ENCODE measurements around the genes RAB40B, TBCD and METRNL.

- PRO-cap = no peak
These were observed 20.3 kb upstream of the WDR45B start for GRCh38 chr17:82668410-82669112.

DNA sequence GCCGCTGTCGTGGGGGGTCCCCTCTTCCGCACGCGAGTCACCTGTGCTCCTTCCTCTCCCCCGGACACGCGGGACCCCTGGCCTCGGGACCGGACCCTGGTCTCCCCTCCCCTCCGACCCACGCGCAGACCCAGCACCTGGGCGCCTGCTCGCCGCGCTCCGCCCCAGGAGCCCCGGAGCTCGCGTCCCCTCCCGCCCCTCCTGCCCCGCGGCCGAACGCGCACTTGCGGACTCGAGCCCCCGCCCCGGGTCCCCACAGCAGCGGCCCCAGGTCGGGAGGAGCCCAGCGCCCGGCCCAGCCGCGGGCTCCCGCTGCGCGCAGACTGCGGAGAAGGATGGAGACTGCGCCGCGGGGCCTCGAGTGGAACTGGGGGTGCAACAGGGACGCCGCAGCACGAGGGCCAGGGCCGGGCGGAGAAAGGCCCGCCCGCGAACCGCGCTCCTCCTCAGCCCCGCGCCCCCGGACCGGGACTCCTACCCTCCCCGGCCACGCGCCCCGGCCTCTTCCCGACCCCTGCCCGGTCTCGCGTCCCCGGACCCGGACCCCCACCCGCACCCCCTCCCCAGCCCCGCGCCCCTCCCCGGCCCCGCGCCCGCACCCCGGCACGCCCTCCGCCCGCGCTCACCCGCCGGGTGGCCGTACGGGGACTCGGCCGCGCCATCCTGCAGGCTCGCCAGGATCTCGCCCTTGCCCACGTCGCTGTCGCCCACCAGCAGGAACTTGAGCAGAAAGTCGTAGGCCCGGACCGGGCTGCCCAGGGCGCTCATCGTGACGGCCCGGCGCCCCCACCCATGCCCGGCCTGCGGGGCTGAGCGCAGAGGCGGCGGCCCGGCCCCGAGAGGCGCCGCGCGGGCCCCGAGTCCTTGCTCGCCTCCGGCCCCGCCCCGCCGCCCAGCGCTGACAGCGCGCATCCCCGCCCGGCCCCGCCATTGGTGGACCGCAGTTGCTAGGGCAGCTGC is at the start of gene RAB40B:
Gene RAB40B, minus strand, starts transcription at position 870 of the 960 bp plus-strand sequence.
- PRO-cap = bidirectional peak, plus-strand start outside the sequence, minus-strand start at position 866 of the sequence

GRCh38 chr17:82751301-82752278 is at the start of gene TBCD:
TSS of gene TBCD (plus strand) at chr17:82752065.
- PRO-cap = bidirectional peak, plus-strand start at chr17:82751517, minus-strand start at chr17:82751433; bidirectional peak, plus-strand start at chr17:82752065, minus-strand start at chr17:82751977

- PRO-cap = no peak
These were observed 43.3 kb downstream of the TBCD start for GRCh38 chr17:82795234-82795549.

GRCh38 chr17:82814121-82814519 is 25.7 kb downstream of the ZNF750 start:
- PRO-cap = no peak

- PRO-cap = no peak
These were observed 36.3 kb upstream of the ZNF750 start for GRCh38 chr17:82876049-82876671.

DNA sequence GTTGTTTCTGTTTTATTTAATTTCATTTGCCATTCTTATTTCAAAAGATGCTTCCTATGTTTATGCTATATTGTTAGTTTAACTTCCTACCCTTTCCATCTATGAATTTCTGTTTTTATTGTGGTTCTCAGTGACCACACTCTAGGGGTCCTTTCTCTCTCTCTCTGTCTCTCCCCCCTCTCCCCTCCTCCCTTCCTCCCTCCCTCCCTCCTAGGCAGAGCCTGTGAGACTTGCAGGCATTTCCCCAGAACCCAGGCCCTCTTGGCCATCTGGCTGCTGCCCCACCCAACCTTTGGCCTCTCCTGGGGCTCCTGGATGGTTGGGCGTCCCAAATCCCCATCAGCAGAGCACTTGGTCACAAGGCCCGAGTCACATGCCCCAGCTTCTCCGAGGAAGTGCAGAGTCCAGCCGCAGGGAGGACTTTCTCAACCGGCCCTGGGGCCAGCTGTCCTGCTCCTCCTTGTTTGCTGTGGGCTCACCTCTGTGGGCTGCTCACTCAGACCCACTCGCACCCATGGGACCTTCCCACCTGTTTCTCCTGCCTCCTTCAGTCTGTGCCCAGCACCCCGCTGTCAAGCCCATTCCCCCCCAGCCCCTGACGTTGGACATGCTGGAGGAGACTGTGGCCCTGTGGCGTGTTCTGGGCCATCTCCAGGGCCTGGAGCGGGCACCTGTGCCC is 42.1 kb upstream of the ZNF750 start:
- PRO-cap = bidirectional peak, plus-strand start at position 428 of the sequence, minus-strand start at position 271 of the sequence

- PRO-cap = no peak
These were observed 53.2 kb upstream of the ZNF750 start for GRCh38 chr17:82892681-82893827.

GRCh38 chr17:82960886-82961390 is 90.6 kb downstream of the B3GNTL1 start:
- PRO-cap = unidirectional peak, plus-strand start at chr17:82961183

DNA sequence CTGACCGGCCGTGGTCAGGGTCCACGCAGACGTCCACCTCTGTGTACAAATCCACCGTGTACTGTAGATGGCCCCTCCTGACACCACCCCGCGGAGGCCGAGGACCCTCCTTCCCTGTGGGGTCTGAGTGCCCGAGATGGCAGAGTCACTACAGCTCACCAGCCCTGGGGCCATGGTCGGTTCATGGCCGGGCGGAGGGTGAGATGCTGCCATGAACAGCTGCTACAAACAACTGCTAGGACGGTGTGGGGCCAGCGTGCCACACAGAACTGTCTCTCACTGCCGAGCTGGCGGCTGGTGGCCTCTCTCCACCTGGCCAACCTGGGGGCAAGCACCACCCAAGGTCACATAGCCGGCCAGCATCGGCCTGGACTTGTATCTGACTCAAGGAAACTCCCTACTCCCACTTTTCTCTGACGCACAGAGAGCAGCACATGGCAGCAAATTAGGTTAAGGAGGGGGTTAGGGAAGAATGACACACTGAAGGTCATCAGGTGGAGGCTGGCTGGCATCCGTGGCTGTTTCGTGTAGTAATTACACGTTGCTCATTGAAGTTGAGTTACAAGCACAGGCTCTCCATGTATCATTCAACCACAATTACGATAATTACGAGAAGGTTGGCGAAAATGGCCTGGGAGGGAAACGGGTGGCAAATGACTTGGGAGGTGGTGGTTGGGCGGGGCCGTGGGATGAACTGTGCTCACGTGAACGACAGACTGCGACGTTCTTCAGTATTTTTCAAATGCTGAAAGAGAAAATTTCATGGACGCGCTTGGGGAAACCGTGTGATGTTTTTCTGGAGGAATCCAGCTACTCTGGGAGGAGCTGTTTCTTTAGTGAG is 4.2 kb upstream of the METRNL start:
- PRO-cap = no peak

DNA sequence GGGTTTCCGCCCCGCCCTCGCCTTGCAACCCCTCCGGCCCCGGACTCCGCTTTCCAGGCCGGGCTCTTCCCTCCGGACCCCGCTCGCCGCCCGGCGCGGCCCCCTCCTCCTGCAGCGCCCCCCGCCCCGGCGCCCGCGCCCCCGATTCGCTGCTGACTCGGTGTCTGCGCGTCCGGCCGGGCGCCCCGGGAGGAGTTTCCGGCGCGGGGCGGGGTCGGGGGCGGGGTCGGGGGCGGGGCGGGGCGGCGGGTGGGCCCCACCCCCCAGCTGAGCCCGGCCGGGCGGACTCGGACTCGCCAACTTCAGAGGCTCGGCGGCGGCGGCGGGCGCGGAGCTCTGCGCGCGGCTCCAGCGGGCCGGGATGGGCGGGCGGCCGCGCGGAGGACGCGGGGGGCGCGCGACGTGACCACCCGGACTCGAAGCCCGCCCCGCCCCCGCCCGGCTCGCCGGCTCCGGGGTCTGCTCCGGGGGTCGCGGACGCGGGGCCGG is at the start of gene METRNL:
Gene METRNL, plus strand, starts transcription at position 305 of the 489 bp plus-strand sequence.
- PRO-cap = bidirectional peak, plus-strand start at position 305 of the sequence, minus-strand start at position 166 of the sequence

DNA sequence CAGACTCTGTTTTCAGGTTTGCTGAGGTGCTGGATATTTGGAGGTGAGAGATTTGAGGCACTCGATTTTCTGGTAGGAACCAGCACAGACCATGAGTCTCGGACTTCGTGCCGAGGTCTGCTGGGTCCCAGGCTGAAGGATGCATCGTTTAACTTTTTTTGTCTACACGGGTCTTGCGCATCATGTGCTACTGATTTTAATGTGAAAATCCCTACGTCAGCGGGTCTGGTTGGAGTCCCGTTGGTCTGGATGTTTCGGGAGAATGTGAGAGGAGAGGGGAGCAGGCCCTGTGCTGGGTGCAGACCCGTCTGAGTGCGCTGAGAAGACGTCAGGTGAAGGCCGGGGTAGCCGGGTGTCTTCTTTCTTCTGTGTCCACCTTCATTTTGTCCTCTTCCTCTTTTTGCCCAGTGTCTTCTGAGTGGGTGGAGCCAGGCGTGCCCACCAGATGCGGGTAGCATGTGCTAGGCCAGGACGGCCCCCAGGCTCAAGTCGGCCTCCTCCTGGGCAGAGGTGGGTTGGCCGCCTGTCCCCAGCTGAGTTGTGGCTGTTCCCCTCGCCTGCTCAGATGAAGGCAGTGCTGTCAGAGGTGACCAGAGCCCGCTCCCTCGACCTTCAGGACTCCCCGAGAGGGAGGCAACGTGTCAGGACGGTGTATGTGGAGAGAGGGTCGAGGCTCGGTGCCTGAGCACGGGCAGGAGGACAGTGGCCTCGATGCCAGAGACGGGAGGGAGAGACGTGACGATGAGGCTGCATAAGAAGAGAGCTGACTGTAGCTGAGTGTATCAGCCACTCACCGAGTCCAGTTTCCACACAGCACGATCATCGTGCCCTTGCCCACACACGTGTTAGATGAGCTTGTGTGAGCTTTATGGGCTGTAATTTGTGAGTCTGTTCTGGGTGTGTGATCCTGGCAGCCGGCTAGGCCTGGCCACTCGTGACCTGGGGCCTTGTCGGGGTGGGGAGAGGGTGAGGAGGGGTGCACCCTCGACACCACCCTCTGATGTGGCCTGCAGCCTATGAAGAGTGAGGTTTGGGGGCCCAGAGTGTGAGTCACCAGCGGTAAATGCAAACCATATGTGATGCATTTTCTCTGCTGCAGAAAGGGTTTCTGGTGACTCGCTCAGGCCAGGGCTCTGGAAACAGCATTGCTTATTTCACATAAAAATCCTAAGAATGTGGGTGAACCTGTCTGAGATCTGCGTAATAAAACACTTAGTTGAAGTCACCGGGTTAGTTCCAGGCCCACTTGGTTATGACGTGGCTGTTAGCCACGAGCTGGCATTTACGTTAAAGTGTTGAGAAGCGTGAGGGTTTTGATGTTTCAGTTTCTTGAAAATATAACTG is 3.7 kb downstream of the METRNL start:
- PRO-cap = no peak

DNA sequence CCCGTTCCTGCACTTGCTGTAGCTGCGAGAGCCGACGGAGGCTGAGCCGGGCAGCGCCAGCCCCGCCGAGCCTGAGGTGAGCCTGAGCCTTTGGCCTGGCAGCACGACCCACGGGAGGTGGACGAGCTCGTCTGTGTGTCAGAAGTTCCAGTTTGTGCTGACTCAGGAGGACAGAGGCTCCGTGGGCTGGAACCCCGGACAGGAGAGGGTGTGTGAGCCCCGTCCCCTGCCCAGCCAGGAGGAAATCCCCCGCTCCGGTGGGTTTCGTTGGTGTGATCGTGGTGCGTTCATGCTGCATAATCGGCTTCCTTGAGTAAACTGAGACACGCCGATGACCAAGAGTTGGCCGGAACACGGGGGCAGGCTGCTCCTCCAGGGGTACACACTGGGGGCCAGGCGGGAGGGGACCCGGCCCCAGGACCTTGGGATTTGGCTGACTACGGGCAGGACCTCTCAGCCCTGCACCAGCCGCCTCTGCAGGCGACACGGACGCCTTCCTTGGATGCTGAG is 8.4 kb downstream of the METRNL start:
- PRO-cap = no peak

DNA sequence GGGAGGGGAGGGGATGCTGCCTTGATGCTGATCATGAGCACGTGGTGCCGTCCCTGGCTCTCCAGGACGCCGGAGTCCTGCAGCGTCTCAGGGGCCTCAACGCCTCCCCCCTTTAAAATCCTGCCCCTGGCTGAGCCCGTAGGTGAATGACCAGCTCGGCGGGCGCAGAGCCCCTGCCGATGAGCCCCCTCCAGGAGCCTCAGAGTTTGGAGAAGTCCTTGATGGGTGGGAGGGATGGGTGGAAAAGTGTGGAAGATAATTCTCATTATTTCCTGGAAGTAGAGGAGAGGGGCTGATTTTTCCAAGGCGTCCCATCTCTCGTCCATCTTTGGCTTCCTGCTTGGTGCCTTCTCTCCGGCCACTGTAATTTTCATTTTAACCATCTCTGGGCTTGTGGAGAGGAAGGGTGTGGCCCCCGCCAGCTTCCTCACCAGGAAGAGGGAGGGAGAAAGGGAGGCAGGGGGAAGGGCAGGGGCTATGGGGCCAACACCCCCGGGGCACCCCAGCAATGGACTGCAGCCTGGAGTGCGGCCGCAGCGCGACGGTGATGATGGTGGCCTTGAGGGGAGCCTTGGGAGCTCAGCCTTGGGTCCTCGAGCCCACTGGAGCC is 9.3 kb downstream of the METRNL start:
- PRO-cap = no peak

- PRO-cap = no peak
These were observed 14.2 kb downstream of the METRNL start for GRCh38 chr17:83093745-83093973.

GRCh38 chr17:83193368-83194433 is 114.3 kb downstream of the METRNL start:
- PRO-cap = unidirectional peak, plus-strand start at chr17:83193529

- PRO-cap = no peak
These were observed 116.4 kb downstream of the METRNL start for GRCh38 chr17:83195637-83196442.